ENCODE data around the genes EMB and ISL1.

GRCh38 chr5:43555762-43556529 lies 931 bp downstream of the PAIP1 start:
- RRBS = 6% methylated on average over 13 of the region's 37 CpGs

DNA sequence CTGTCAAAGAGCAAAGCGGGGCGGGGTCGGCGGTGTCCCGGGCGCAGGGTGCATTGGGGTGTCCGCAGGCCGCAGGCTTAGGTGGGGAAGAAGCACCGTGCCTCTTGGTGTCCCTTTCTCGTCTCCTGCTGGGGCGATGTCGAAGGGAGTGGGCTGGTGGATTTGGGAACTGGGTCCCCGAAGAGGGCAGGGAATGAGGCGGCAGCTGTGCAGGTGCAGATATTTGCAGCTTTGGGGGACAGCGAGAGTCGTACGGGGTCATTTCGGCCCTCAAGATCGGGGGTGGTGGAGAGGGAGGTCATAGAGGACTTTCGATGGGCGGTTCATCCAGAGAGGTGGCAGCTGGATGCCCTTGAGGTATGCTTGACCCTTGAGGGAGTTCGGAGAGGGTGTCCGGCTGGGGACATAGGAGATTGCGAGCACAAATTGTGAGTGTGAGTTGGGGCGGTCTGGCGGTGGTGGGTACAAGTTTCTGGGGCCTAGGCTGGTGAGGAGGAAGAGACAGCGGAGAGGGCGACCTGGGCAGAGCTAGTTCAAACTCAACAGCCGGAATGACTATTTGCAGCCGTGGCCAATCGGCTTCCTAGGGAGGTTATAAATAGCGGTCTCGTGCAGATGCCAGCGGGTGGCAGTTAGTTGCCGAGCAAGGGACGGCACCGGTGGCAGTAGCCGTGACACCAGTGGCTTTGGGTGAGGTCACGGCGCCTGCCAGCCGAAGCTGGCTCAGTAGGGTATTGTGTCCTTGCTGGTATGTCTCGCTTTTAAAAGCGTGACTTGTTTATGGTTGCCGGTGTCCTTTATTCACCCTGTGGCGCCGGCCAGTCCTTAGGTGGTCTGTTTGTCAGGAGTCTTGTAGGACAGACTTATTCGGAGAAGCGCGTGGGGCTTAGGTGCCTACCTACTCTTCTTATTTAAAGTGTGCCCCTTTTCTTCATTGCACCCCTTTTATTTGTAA lies 704 bp downstream of the NNT start:
- RRBS = 3% methylated on average over 14 of the region's 49 CpGs

DNA sequence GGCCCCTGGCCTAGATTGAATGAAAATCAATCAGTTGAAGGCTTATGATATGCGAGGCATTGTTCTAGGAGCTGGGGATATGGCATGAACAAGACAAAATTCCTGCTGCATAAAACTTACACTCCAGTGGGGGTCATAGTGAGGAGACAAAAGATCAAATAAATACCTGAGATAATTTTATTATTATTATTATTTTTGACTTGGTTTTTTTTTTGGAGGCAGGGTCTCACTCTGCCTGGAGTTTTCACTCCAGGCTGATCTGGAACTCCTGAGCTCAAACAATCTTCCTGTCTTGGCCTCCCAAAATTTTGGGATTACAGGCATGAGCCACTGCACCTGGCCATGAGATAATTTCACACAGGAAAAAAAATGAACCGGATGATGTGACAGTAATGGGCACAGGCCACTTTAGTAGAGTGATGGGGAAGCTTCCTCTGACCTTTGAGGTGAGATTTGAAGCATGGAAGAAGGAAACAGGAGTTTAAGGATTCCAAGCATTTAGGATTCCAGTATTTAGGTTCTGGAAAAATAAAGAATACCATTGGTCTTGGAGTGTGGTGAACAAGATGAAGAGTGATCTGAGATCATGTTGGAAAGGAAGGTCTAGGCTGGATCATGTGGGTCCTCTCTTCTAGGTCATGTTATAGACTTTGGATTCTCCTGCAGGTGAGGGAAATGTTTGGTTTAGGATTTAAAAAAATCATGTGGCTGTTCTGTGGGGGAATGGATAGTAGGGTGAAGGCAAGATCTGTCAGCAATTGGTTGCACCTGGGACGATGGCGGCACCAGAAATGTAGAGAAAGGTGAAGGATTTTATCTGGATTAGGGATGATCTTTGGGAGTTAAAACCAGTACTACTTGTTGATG lies 18.6 kb downstream of the NNT start:
- RRBS = no CpG with 5 or more reads among the region's 4 CpGs

DNA sequence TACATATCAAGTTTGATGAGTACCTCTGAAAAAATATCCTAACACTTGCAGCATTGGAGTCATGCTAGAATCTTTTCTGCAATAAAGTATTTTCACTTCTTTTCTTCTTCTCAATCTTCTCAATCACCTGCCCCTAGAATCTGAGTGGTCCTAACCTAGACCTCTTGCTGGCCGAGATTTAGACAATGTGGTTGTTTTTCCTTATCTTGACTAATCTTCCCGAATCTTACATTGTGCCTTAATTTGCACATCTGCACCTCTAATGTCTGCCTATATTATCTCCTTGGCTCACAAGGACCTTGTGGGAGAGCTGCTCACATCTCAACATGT lies 16.1 kb downstream of the EMB start:
- RRBS = no CpG with 5 or more reads among the region's 2 CpGs

GRCh38 chr5:50440971-50442024 lies at the start of gene EMB:
TSS of gene EMB (minus strand) at chr5:50441288.
- RRBS = 9% methylated on average over 11 of the region's 63 CpGs

DNA sequence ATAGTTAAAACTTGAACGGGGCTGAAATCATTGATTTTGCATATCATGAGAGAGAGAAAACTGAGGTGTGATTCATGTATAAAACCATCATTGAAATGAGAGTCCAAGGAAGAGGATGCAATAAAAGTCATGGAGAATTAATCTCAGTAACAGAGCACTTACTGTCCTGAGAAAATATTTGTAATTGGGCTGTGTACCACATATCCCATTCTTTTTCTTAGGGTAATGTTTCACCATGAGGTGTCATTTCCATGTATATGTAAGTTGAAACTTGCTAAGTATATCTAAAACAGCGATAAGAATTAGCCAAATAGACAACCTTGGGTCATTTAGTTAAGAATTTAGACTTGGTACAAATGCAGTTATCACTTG lies 174.2 kb downstream of the PARP8 start:
- RRBS = no CpG with 5 or more reads among the region's 2 CpGs

DNA sequence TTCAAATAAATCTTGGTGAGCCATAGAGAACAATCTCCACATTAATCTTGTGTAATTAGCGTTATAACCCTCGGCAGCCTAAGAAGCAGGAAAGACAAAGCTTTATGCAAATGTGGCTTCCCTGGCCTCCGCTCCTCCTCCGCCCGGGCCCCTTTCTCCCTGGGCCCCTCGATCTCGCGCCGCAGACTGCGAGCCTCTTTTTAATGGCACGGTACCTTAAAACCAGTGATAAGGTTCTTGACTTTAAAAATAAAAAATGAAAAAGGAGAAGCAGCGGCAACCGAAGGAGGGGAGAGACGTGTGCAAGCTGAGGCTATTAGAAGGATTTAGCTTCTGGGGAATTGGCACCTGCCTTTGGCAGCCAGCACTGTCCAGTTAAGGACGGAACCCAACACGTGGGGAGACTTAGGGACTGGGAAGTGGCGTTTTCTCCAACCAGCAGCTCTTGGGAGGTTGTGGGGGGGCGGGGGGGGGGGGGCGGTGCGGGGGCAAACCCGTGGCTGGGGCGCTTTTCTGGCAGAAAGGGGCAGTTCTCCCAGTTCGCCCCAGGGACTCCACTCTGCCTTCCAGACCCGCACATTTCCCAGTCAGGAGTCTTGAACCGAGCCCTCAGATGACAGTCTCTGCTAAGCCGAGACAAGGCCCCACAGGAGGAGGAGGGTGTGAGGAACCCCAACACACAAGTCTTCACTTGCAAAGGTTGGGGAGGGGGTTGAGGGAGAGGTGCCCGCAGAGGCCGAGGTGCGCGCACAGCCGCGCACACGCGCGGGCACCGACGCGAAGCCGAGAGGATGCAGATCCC lies 297.2 kb downstream of the PARP8 start:
- RRBS = no CpG with 5 or more reads among the region's 39 CpGs

DNA sequence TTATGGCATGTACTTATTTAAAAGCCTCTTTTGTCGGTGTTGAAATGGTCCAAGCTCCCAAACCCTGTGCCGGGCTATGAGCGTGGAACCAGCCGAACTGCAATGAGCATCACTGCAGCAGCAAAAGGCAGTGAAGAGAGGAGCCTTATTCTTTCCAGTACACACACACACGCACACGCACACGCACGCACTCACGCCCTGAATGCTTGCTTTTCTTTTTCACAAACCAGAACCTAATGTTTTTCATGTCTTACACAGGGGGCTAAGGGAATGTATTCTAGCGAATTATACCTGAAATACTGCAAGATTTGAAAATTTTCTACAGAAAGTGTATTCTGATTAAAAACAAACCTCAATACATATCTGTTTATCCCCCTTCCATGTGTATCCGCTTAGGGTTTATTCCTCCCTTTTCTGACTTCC lies 297.9 kb downstream of the PARP8 start:
- RRBS = 26% methylated on average over 1 of the region's 11 CpGs

DNA sequence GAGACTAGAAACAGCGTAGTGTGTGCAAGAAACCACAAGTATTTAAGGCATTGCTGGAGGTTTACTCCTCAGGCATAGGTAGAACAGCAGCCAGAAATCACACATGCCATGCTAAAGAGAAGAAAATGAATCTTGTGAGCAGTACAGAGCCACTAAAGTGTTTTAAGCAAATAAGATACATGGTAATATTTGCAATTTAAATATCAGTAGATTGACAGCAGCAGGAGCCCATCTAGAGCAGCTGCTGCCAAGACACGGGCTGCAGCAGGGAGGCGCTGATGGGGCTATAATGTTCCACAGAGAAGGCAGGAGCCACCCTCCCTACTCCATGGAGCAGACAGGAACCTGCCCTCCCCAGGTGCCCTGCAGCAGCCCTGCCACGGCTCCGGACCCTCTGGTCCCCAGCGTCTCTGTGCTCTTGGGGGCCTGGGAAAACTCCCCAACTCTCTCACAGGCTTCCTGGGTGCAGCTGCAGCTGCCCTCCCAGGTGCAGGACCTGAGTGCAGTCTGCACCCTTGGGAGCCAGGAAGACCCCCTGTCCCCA lies 224.1 kb upstream of the ISL1 start:
- RRBS = no CpG with 5 or more reads among the region's 6 CpGs

DNA sequence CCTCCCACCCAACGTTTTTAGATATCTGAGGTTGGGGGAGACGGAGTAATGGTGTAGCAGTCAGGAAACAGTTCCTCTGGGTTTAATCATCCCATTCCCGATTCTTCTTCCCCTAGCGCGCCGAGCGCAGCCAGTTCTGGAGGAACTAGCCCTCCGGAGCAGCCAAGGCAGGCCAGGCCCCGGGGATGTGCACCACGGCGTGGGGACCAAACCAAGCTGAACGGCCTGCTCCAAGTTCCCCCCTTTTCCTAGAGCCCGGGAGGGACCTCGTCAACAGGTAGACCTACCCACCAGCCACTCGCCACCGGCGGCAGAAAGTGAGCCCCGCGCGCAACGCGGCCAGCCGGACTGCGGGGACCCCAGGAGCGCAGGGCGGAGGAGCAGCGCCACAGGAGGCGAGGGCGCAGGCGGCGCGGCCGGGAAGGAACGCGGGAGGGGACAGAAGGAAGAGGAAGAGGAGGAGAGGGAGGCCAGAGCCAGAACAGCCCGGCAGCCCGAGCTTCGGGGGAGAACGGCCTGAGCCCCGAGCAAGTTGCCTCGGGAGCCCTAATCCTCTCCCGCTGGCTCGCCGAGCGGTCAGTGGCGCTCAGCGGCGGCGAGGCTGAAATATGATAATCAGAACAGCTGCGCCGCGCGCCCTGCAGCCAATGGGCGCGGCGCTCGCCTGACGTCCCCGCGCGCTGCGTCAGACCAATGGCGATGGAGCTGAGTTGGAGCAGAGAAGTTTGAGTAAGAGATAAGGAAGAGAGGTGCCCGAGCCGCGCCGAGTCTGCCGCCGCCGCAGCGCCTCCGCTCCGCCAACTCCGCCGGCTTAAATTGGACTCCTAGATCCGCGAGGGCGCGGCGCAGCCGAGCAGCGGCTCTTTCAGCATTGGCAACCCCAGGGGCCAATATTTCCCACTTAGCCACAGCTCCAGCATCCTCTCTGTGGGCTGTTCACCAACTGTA lies at the start of gene ISL1:
Gene ISL1, plus strand, starts transcription at position 766 of the 948 bp plus-strand sequence.
- RRBS = 4% methylated on average over 27 of the region's 82 CpGs

DNA sequence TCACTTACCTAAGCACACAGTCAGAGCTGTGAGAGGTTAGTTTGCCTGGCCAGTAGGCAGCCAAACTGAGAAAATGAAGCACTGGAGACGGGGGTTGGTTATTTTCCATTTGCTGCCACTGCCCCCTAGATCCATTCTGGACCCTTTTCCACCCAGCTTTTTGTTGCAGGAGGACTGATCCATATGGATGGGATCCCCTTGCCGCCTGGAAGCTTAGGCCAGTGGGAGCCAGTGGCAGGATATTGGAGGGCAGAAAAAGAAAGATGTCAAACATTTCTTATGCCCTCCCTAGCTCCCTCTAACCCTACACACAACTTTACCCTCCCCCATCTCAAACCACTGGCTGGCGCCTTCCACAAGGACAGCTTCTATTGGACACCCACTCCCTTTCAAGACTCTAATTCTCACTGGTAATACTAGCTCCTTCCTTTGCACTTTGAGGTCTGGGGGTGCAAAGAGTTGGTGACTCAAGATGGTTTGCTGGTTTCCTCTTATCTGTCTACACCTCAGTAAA lies 11.7 kb upstream of the ITGA1 start:
- RRBS = no CpG with 5 or more reads among the region's 3 CpGs

DNA sequence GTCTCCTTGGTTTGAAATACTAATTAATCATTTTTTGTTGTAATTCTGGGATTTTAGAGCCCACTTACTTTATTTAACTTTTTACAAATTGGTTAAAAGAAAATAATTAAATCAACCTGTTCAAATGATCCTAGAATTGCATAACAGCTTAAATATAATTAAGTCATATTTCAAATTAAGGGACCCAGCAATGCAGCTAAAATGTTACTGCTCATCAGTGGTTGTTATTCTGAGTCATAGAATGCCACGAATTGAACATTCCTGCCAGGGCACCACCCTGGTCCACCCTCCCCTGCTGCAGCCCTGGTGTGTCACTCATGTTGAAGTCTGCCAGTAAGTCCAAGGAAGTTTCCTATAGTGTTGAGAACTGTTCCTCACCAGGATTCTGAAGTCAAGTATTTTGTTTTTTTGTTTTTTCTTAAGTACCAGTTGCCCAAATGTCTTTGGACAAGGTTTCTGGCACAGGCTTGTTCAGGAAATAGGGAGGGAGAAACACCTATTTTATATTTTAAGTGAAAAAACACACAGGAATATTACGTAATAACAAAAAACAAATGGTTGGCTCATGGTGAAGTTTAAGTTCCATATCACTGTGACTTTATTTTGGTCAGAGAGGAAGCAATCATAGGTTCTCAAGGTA lies 4.4 kb upstream of the ITGA1 start:
- RRBS = no CpG with 5 or more reads among the region's 2 CpGs

GRCh38 chr5:52804321-52805362 lies 16.9 kb downstream of the ITGA1 start:
- RRBS = no CpG with 5 or more reads among the region's 5 CpGs

DNA sequence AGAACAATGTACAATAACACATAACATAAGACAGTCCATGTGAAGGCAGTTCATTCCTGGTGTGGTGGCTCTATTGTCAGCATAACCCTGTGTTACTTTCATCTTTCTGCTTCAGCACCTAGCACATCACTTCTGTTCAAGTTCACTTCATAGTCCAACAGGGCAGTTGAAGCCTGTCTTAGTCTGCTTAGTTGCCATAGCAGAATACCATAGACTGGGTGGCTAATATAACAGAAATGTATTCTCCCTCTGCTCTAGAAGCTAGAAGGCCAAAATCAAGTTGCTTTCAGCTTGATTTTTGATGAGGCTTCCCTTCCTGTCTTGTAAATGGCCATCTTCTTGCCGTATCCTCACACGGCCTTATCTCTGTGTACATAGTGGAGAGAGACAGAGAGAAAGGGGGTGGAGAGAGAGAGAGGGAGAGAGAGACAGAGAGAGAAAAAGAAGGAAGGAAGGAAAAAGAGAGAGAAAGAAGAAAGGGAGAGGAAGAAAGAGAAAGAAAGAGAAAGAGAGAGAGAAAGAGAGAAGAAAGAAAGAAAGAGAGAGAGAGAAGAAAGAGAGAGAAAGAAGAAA lies 46.4 kb downstream of the ITGA1 start:
- RRBS = no CpG with 5 or more reads among the region's 2 CpGs

DNA sequence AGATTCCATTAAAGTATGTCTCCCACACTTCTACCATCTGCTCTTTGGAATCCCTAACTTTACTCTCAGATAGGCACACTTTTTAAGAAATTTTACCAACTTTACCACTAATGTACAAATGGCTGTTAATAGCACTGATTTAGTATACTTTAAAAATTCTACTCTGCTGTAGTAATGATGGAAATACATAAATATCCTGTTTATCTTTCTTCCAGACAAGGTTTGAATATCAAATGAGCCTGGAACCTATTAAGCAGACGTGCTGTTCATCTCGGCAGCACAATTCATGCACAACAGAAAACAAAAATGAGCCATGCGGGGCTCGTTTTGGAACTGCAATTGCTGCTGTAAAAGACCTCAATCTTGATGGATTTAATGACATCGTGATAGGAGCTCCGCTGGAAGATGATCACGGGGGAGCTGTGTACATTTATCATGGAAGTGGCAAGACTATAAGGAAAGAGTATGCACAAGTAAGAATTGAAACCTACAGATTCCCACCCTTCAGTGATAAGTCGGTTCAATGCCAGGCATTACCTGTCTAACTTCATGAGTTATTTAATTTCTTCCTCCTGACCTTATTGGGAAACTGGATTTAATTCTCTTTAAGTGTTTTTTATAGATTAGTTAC lies 79.1 kb upstream of the ITGA2 start:
- RRBS = no CpG with 5 or more reads among the region's 8 CpGs

- RRBS = no CpG with 5 or more reads among the region's 5 CpGs
These were observed 68.9 kb upstream of the ITGA2 start for GRCh38 chr5:52920174-52920694.

- RRBS = no CpG with 5 or more reads among the region's 6 CpGs
These were observed 18.8 kb downstream of the MOCS2 start for GRCh38 chr5:53090575-53091345.

GRCh38 chr5:53167918-53168407 lies 58.4 kb upstream of the MOCS2 start:
- RRBS = no CpG with 5 or more reads among the region's 1 CpG

DNA sequence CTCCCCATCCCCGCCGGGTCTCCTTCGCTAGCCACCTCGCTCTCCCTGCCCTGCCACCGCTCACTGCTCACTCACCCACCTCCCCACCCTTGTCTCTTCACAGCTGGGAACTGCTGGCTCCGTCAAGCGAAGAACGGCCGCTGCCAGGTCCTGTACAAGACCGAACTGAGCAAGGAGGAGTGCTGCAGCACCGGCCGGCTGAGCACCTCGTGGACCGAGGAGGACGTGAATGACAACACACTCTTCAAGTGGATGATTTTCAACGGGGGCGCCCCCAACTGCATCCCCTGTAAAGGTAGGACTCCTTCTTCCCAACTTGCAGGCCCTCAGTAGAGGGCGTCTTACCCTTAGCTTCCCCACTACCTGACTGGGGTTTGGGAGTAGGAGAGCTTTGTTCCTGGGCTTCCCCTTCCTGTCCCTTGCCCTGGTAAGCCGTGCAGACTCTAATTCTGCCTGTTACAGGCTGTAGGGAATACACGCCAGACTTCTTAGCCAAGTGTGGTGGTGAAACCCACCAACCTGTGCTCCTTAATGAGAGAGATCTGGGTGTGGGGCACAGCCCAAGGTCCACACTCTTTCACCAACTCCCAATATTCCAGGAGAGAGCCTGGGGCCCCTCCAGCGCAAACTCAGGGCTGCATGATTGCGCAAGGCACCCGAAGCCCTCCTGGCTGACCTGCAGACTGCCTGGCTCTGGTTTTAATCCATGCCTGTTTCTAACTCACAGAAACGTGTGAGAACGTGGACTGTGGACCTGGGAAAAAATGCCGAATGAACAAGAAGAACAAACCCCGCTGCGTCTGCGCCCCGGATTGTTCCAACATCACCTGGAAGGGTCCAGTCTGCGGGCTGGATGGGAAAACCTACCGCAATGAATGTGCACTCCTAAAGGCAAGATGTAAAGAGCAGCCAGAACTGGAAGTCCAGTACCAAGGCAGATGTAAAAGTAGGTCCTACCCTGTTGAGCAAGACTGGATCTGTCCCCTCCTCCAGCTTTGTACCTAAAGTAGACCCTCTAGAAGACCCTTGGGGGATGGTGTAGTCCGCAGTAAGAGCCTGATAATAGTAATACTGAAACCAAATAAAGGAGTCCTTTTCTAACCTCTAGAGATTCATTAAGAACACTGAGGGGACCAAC lies 2.7 kb downstream of the FST start:
- RRBS = no CpG with 5 or more reads among the region's 33 CpGs

DNA sequence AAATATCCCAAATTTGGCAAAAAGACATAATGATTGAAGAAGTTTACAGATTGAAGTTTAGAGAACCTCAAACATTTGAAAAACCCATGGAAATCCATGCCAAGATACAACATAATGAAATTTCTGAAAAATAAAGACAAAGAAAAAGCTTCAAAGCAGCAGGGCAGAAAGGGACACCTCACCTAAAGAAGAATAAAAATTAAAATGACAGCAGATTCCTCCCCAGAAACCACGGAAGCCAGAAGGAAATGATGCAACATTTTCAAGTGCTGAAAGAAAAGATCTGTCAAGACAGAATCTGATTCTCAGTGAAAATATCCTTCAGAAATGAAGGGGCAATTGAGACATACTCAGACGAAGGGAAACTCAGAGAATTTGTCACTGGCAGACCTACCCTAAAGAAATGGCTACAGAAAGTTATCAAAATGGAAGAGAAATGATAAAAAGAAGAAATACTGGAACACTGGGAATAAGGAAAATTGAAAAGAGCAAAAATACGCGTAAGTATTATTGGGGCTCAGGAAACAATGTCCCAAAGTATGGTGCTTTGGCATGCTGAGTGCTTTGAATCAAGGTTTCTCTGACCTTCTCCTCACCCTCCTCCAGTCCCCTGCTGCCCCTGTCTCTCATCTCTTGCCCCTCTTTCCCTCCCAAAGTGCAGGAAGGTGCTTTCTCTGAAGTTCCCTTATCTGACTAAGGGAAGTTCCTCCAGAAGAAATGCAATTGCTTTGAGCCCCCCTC lies 288.5 kb downstream of the ARL15 start:
- RRBS = no CpG with 5 or more reads among the region's 4 CpGs

Measured in epidermal melanocyte (primary cell).